ENCODE data around the gene ALG1L2.

DNA sequence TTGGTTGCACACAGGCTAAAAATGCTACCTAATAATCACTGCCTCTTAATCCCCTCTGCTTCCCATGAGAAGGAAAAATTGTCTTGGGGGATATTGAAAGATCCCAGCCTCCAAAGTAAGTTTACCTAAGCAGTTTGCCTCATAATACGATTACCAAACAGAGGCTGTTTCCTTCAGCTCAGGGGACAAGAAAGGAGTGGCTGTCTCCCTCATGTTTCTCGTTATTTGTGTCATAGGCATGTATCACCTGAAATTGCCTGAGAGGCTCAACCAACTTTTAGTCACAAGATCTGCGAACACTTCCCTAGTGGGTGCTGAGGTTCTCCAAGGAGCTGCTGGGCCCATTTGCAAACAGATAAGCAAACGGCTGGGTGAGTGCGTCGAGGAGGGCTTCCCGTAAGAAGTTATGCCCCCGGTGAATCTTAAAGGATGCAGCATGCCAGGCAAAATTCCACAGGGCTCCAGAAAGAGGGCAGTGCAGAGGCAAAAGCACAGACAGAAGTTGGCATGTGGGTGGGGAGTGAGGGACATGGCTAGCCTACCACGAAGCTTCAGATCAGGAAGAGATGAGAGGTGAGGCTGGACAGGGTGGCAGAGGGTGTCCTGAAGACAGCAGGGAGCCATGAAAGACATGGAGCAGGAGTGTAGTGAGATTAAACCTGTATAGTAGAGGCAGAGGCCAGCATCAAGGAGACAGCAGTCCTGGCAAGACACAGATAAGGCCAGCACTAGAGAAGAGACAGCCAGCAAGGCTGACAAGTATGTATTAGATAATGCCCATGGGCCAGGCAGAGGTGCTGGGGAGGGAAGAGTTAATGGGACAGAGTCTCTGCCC lies 4.0 kb upstream of the GP9 start:
- RRBS = no CpG with 5 or more reads among the region's 9 CpGs

- RRBS = 8% methylated on average over 12 of the region's 42 CpGs
Measured at GRCh38 chr3:129120244-129121332, 1.0 kb downstream of the RAB43 start.

DNA sequence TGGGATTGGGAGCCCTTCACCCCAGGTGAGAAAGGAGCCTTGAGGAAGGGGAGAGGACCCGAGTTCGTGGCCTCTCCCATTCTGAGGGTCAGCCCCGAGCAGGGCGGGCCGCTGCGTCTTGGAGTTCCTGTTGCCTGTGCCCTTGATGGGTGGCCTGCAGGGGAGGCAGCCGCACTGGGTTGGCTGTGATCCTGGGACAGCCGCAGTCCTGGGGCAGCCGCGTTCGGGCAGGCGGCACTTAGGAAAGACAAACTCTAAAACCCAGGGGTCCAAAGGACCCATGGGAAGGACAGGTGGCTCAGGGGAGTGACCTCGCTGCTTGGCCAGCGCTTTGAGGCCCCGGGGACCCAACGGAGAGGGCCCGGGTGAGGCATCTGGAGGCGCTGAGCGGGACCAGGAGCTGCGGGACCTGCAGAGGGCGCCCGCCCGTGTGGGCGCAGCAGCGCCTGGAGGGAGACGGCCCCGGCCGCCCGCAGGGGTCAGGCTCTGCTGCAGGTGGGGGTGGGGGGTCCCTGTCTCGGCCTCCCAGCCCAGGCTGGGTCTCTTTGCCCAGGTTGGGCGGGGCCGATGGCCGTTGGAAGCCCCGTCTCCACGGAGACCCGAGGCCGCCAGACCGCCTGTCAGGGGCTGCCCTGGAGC lies 27.7 kb upstream of the H1-10 start:
- RRBS = 24% methylated on average over 3 of the region's 38 CpGs

DNA sequence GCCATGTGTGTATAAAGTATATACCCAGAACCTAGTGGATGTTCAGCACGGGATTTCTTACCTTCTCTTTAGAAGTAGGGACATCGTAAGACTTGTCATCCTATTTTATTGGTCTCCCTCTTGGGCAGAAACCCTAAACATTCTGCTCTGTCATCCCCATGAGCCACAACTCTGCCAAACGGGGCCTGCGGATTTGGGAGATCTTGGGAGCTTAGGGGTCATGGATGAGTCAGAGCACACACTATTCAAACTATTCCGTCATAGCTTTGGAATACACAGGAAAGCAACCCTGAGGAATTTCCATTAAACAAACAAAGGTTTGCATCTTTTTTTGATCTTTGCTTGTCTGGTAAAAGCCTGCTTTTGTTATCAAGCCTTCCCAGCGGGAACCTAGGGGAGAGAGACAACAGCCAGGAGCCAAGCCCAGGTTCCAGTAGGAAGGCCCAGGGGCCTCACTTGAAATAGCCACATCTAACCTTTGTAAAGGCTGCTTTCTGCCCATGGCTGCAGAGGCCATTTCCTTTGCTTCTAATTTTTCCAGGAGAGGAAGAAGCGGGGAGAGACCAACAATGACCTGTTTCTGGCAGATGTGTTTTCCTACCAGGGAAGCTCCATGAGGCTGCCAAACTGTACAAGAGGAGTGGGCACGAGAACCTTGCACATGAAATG lies 39.6 kb downstream of the EFCAB12 start:
- RRBS = no CpG with 5 or more reads among the region's 8 CpGs

DNA sequence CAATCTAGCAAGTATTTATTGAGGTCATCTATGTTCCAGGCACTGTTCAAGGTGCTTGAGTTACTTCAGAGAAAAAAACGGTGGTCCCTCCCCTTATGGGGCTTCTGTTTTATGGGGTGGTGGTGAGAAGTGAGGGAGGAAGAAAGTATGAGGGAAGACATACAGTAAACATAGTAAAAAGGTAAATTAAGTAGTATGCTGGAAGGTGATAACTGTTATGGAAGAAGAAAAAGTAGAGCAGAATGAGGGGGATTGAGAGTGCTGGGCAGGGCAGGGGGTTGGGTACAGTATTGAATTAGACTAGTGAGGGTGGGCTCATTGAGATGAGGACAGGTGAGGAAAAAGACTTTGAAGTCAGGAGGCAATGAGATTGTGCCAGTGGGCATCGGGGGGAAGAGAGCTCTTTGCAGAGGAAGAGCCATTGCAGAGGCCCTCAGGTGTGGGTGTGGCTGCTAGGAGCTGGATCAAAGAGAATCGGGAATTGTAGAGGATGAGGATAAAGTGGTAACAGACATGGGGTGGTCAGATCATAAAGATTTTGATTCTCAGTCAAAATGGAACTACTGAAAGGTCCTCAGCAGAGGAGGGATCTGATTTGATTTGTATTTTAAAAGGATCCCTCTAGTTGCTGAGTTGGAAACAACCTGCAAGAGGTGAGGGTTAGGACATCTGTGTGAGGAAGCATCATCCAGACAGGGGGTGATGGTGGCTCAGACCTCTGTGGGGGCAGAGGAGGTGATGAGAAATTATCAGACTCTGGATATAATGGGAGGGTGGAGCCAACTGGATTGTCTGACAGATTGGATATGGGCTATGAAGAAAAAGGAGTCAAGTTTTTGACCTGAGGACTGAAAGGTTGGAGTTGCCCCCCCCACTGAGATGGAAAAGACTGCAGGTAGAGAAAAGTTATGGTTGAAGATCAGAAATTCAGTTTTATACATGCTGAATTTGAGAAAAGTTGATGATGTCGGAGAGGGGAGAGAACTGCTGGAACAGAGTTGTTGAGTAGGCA lies 12.4 kb downstream of the IFT122 start:
- RRBS = no CpG with 5 or more reads among the region's 4 CpGs

DNA sequence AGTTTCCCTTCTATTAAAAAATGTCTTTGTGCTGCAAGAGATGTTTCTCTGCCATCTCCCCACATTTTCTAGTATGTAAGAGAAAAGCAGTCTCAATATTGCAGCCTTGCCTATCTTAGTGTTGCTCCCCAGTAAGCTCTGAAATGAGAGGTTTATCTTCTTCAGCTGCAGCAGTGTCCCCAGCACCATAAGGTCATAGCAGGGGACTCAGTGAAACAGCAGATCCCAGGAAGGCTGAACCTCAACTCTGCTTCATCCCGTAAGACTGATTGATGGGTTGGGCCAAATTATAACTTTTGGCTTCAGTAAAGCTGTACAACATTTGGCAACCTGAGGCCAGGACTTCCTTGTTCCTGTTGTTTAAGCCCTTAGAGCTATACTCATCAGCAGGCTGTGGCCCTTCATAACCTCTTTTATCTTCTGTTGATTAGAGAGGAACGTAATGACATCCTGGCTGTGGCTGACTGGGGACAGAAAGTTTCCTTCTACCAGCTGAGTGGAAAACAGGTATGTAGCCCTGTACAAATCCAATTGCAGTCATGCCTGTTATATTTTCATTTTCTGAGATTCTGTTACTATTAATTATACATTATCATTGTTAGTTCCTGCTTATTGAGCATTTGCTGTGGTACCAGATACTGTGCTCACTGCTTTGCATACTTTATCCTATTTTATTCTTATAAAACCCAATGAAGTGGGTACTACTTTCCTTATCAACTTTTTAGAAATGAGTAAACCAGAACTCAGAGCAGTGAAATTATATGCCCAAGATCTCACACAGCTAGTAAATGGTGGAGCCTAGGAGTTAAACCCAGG lies 29.1 kb downstream of the IFT122 start:
- RRBS = no CpG with 5 or more reads among the region's 2 CpGs

DNA sequence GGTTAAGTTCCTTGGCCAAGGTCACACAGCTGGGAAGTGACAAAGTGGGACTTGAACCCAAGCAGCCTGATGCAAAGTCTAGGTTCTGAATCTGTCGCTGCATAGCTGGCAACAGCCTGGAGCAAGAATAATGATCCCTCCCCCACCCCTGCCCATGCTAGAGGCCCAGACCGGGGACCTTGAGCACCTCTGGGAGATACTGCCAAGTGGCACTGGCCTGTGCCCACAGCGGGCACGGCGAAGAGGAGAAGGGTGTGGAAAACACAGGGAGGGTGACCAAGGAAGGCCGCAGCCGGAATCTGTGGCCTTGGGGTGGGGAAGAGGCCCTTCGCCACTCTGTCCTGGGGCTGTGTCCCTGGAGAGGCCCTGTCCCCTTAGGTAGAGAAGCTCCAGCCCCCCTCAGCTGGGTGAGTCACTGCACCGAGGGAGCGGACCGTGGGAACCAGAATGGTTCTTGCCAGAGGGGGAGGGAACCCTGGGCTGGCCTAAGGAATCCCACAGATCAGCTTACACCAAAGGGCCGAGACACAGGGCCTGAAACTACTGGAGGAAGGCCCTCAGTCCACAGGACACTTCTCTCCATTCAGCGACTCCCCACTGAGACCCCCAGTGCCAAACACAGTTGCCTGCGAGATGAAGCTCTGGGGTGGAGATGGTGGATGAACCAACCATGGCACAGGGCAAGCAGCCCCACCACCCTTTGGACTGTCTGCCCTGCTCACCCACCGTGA lies 3.4 kb downstream of the PLXND1 start:
- RRBS = 33% methylated on average over 1 of the region's 15 CpGs

GRCh38 chr3:129618798-129619368 lies 12.4 kb upstream of the PLXND1 start:
- RRBS = 95% methylated on average over 4 of the region's 25 CpGs

GRCh38 chr3:129664769-129665429 lies 58.4 kb upstream of the PLXND1 start:
- RRBS = no CpG with 5 or more reads among the region's 1 CpG

- RRBS = no CpG with 5 or more reads among the region's 16 CpGs
Measured at GRCh38 chr3:129670284-129671338, 64.1 kb upstream of the PLXND1 start.

DNA sequence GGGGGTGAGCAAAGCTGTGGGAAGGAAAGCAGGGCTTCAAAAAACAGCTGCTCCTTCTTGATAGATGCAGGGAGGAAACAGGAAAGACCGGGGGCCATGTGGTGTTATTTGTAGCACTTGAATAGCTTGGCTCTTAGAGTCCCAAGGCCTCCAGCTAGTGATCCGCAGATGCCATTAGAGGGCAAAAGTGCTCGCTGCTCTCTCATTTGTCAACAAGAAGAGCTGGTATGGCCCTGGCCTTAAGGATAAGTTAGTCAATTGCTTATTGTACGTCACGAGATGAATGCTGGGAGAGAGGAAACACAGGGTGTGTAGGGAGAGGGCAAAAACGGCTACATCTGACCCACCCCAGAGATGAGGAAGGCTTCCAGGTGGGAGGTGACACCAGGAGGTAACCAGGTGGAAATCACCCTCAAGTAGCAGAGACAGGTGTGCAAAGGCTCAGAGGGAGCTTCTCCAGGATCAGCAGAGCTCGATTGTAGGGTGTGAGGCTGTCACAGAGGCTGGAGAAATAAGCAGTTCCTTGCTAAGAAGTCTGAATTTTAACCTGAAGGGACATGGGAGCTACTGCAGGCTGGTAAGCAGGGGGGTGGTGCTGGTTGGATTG lies at the start of gene ALG1L2:
TSS of gene ALG1L2 (plus strand) at position 372 of the 607 bp plus-strand sequence.
- RRBS = no CpG with 5 or more reads among the region's 7 CpGs

GRCh38 chr3:130517593-130518081 lies 660 bp downstream of the COL6A6 start:
- RRBS = no CpG with 5 or more reads among the region's 12 CpGs

DNA sequence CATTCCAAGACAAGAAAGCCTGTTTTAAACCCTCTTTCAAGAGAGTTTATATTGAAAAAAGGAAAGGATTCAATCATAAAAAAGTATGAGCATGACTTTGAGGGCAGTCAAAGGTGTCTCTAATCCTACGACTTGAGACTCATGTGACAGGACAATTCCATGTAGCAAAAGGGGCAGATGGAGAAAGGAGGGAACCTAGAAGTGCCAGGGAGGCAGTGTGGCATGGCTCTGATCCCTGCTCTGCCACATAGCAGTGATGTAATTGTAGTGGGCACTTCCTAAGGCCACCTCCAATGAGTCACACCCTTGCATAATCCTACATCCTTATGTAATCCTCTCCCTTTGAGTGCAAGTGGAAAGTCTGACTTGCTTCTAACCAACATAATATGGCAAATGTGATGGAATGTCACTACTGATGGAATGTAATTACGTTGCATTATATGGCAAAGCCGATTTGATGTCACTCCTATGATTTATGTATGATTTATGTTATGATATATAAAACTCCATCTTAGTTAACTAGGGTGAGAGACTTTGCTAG lies 73.0 kb upstream of the ATP2C1 start:
- RRBS = no CpG with 5 or more reads among the region's 3 CpGs

- RRBS = no CpG with 5 or more reads among the region's 5 CpGs
Measured at GRCh38 chr3:130941436-130942254, 47.8 kb downstream of the ATP2C1 start.

- RRBS = no CpG with 5 or more reads among the region's 3 CpGs
Measured at GRCh38 chr3:130963844-130964420, 62.7 kb downstream of the ASTE1 start.

GRCh38 chr3:131025476-131025902 lies 1.1 kb downstream of the ASTE1 start:
- RRBS = no CpG with 5 or more reads among the region's 1 CpG

DNA sequence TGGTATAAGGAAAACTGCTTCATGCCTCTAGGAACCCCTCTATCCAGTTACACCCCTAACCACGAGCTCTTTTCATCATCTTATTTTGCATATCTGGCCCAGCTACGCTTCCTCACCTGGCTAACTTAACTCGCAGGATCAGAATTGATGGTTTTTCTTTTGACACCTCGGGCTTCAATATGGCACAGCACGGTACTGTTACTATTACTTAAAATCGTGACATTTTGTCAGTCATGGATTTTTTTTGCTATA lies 796 bp downstream of the ASTE1 start:
- RRBS = no CpG with 5 or more reads among the region's 6 CpGs

- RRBS = no CpG with 5 or more reads among the region's 2 CpGs
Measured at GRCh38 chr3:131383359-131383936, 1.9 kb downstream of the NUDT16 start.

- RRBS = no CpG with 5 or more reads among the region's 23 CpGs
Measured at GRCh38 chr3:132417818-132418525, 670 bp downstream of the DNAJC13 start.

All from OVCAR3 (cell line).